T-cell (primary cell): Measurements from ENCODE around the genes MIS18A and IL10RB.

DNA sequence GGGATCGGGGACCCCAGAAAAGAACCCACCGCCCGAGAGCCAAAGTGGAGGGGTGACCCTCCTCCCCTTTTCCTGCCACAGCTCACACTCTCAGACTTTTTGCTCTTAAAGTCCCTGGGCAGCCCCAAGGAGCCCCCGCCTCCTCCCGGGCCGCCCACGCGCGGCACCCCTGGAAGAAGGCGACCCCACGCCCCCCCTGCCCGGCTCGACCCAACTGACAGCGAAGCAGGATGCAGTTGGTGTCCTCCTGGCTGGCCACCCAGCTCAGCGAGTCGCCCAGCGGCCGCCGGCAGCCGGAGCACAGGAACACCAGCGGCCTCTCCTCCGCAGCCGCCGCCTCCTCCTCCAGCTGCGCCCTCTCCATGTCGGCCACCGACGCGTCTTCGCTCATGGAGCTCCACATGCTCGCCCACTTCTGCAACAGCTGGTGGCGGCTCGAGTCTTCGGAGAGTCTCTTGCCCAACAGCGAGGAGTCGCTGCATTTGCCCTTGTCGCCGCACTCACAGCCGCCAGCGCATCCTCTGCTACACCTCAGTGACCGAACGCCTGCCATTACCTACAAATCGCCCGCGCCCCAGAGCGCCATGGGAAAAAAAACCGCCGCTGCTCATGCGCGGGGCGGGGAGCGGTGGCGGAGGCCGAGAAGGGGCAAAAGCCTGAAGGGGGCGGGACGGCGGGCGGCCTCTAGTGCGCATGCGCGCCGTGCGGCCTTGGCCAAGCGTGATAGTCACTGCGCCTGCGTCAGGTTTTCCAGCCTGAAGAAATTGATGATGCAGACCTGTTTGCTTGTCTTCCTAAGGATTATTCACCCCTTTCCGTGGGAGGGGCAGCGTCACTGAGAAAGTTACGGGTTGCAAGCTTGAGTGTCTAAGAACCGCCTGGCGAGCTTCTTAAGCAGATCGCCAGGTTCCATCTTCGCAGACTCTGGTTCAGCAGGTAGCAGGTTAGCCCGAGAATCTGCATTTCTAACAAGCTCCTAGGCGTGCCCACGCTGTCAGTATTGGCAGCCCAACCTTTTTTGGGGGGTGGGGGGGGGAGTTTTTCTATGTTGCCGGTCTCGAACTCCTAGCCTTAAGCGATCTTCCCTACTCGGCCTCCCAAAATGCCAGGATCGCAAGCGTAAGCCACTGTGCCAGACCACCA, at the start of gene MIS18A:
Gene MIS18A, minus strand, starts transcription at position 588 of the 1,143 bp plus-strand sequence.
- PRO-cap, 7 experiments, result peak in 7 of 7 experiments; most common plus-strand start position 747 of the sequence (in 6); most common minus-strand start position 523 of the sequence (in 7)

DNA sequence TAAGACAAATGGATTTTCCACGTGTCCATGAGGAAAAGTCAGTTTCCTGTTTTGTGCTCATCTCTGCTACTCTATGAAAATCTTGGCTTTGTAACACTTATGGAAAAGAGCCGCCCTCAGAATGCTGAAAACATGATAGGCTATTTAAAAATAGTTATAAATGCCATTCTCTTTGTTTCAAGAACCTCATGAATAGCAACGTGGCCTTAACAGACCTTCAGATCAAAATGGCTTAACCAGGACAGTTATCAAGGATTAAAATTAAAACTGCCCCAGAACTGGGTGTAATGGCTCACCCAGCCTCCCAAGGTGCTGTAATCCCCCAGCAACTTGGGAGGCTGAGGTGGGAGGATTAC, 30.0 kb downstream of the MRAP start:
- PRO-cap, 7 experiments, result no peak in any of the 7 experiments

- PRO-cap, 7 experiments, result no peak in any of the 7 experiments
These were observed 37.0 kb downstream of the MRAP start for GRCh38 chr21:32335367-32336369.

DNA sequence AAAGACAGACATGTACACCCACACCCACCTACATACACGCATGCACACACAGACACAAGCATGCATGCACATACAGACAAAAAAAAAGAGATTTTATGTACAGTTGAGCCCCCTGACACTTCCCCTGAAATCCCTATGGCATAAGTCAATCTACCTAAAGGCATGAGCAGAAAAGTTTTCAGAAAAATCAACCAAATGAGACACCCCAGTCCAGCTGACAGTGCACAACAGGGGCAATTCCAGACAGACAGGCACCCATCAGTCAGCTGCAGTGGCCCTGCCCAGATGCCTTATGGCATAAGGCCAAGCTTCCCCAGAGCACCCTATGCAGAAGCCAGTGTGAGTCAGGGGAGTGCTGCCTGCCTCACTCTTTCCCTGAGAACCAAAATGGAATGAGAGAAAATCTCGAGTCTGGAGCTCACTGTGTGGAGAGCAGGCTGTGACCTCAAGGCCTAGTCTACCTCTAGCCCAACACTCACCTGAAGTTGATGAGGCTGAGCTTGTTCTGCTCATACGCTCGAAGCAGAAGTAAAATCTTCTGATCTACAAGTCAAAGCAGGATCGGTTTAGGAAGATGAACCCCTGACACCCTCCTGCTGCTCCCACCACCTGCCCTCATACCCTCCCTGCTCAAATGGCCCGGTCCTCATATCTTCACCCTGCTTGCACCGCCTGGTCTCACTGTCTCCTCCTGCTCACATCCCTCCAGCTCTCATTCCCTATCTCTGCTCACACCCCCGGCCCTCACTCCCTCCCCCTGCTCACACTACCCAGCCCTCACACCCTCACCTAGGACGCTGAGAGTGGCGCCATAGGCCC, 38.2 kb downstream of the MRAP start:
- PRO-cap, 7 experiments, result no peak in any of the 7 experiments

- PRO-cap, 7 experiments, result no peak in any of the 7 experiments
These were observed 33.2 kb downstream of the URB1 start for GRCh38 chr21:32359609-32360103.

GRCh38 chr21:32411463-32411828, 1.1 kb upstream of the EVA1C start:
- PRO-cap, 7 experiments, result peak in 7 of 7 experiments; most common plus-strand start chr21:32411723 (in 7); most common minus-strand start chr21:32411602 (in 7)

DNA sequence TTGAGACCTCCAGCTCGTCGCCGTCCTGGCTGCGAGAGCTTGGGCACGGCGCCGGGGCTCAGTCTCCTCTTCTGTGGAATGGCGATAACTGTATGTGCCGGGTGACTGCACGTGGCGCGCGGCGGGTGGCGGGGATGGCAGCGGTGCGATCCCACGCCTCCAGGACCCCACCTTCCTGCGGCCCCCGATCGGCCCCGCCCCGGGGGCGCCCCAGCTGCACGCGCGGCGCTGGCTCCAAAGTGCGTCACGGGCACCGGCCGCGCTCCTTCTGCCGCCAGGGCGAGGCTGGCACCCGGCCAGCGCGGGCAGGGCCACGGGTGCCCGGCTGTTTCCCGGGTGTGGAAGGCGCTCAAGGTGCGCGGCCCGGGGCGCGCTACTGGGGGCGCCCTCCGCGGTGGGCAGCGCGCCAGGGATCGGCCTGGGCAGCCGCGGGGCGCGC, 383 bp upstream of the EVA1C start:
- PRO-cap, 7 experiments, result peak in 7 of 7 experiments; most common plus-strand start position 237 of the sequence (in 2); most common minus-strand start position 80 of the sequence (in 5)

DNA sequence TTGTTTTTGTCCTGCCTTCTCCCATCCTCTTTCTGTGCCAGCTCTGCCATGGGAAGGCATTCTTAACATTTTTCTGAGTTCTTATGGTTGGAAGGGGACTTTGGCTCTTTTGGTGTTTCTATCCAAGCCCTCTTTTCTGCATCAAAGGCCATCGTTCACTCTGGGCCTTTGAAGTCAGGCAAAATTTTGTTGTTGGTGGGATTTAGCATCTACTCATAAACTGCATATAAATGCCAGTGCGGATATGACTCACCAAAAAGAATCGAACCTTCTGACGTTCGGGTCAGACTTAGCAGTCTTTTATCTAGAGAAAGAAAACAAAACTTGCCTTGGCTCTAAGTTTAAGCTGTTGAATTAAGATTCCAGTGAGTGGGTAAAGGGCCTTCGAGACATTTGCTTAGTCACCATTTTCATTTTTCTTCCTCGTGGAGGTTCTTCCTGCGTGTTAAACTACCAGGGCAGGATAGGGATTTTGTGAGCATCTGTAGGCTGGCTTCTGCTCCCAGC, 51.4 kb downstream of the EVA1C start:
- PRO-cap, 7 experiments, result no peak in any of the 7 experiments

DNA sequence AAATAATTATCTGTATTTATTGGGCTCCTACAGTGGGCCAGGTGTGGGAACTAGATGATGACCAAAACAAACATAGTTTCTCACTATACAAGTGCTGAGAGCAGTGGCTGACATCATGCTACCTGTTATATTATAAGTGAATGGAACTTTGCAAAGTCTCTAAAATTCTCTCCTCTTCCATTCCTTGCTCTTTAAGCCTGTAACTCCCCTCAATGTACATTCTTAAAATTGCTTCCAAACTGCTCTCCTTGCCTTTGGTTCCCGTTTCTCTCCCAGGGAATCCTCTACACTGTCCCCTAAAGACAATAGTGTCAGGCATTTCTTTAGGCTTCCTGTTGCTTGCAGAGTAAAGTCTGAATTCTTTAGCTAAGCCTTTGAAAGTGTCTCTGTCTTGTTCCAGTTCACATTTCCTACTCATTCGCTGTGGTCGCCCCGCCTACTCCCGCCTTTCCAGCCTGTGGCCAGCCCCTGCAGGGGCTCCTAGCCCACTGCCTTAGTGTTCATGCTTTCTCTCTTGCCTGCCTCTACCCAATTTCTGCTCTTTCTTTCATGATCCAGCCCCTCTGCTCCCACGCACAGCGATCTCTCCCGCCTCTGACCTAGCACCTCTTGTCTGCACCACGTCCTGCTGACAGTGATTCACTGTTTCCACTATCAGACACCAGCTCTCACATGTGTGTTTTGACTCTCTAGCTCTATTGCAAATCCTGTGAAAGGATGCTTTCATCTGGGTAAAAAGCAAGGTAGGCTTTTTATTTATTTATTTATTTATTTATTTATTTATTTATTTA, 80.7 kb downstream of the EVA1C start:
- PRO-cap, 7 experiments, result peak in 1 of 7 experiments; most common plus-strand start position 637 of the sequence (in 1); most common minus-strand start position 537 of the sequence (in 1)

DNA sequence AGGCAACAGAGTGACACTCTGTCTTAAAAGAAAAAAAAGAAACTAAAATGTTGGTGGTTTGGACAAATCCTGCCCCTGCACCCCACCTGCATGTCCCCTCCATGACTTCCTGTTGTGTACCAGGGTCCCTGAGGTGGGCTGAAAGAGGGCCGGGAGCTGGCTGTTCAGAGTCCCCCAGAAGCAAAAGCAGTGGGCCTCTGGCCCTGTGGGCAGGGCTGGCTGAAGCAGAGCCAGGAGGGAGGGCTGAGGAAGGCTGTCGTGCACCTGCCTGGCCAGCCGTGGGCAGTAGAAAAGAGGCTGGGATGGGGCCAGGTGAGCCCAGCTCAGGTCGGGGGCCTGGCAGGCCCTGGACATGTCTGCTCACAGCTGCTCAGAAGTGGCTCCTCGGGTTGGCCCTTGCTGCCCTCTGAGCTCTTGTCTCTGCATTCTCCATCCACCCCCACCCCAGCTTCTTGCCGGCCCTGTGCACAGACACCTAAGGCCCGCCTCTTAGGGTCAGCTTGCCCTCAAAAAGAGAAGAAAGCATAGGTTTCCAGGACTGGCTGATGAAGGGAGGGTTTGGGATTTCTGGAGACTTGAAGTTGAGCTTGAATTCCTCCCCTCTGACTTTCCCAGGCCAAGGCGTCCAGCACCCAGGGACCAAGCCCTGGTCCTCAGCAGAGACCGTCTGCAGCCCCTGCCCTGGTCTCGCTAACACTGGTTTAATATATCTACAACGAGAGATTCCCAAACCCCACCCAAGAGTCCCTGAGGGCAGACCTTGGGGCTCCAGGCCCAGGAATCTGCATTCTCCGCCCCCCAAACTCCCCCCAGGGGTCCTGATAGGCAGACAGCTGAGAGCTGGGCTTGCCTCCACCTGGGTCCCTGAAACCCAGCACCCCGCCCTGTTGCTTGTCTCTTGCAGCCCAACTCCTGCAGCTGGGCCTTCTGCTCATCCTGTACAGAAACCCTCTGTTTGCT, 59.9 kb downstream of the TCP10L start:
- PRO-cap, 7 experiments, result no peak in any of the 7 experiments

DNA sequence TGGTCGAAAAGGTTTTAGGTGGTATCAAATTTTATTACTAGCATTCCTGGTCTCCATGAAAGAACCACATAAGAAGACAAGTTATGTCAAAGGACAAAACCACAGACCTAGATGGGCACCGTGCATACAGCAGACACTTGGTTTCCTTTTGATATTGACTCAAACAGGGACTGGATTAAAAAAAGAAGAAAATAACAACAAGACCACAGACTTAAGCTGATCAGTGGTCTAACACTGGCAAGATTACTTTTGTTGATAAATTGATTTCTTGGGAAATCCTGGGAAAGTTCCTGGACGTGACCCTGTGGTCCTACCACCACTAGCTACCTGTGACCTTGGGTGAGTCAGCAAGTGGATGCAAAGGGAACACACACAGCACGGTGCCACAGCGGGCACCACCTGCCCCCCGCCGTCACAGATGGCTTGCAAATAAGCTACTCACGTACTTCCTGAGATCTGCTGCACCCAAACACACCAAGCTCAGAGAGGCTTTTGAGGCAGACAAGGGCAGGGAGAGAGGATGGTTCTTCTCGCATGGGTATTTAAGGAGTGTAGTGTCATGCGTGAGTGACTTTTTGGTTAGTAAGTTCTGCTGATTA, 12.7 kb downstream of the CFAP298 start:
- PRO-cap, 7 experiments, result no peak in any of the 7 experiments

- PRO-cap, 7 experiments, result no peak in any of the 7 experiments
These were observed 53.4 kb downstream of the SYNJ1 start for GRCh38 chr21:32674281-32674928.

GRCh38 chr21:32886235-32886854, 72.8 kb upstream of the C21orf62 start:
- PRO-cap, 7 experiments, result peak in 3 of 7 experiments; most common plus-strand start chr21:32886574 (in 3); most common minus-strand start chr21:32886520 (in 3)

- PRO-cap, 7 experiments, result no peak in any of the 7 experiments
These were observed 5.4 kb upstream of the OLIG1 start for GRCh38 chr21:33064419-33065003.

GRCh38 chr21:33070903-33071839, 1.2 kb downstream of the OLIG1 start:
- PRO-cap, 7 experiments, result no peak in any of the 7 experiments

- PRO-cap, 7 experiments, result peak in 7 of 7 experiments; most common plus-strand start chr21:33266409 (in 6); most common minus-strand start chr21:33266261 (in 7)
These were observed at the start of gene IL10RB for GRCh38 chr21:33265601-33266516. IL10RB (plus strand) TSS chr21:33266367.

DNA sequence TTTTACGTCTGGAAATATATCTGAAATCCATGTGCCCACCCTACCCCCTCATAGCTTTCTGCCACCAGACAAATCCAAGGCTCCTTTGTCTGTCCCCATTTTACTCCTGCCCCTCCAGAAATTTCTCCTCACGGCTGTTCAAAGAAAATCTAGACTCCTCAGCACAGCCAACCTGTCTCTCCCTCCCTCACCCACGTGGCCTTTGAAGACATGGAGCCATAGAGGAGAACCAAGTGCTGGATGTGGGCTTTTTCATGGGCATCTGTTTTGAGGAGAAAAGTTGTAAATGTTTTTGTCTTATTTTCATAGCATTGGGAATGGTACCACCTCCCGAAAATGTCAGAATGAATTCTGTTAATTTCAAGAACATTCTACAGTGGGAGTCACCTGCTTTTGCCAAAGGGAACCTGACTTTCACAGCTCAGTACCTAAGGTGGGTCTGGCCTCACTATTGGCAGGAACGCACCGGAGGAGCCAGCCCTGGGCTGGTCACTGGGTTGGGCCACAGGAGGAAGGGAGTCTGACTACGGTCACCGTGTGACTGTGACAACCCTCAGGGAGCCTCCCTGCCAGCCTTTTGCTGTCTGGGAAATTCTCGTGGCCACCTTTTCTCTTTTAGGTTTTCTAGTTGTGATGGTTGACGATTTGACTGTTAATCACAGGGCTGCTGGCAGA, 2.1 kb downstream of the IL10RB start:
- PRO-cap, 7 experiments, result no peak in any of the 7 experiments

DNA sequence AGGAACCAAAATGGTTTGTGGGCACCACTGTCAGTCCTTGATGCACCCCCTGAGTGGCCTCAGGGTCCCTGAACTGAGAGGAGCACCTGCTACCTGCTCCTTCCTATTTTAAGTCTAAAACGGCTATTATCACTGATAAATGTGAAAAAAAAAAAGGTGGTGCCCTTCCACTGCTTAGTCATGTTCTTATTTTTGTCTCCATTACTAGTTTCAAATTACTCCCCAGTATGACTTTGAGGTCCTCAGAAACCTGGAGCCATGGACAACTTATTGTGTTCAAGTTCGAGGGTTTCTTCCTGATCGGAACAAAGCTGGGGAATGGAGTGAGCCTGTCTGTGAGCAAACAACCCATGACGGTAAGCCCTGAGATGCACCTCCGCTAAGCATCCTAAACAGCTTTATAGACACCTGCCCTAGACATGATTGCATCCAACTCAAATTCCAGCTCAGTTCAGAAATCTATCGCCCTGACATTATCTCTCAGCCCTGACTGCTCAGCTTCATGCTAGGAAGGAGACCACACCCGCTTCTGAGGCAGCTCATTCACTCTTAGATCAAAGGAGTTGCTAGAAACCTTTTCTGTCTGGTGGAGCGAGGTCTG, 16.8 kb downstream of the IL10RB start:
- PRO-cap, 7 experiments, result no peak in any of the 7 experiments

- PRO-cap, 7 experiments, result no peak in any of the 7 experiments
These were observed 22.0 kb downstream of the IL10RB start for GRCh38 chr21:33288007-33288712.

GRCh38 chr21:33300748-33301611, 23.8 kb upstream of the IFNAR1 start:
- PRO-cap, 7 experiments, result no peak in any of the 7 experiments